Ileum (tissue), 1 donor: ENCODE measurements around a stretch of chr2.

GRCh38 chr2:6960712-6961253 is 43.6 kb downstream of the RNF144A start:
- PRO-cap = no peak

DNA sequence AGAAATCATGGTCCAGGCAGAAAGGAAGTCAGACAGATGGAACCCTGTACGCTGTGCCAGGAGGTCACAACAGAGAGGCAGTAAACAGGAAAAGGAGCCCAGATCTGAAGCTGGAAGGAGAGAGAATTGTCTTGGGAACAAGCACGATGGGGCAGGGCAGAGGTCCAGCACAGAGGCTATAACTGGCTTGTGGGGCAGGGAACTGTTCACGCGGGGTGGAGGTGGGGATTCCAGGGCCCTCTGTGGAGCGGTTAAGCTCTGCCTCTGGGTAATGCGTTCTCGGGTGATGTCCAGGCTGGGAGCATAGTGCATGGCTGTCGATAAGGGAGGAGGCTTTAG is 76.1 kb downstream of the RNF144A start:
- PRO-cap = no peak

DNA sequence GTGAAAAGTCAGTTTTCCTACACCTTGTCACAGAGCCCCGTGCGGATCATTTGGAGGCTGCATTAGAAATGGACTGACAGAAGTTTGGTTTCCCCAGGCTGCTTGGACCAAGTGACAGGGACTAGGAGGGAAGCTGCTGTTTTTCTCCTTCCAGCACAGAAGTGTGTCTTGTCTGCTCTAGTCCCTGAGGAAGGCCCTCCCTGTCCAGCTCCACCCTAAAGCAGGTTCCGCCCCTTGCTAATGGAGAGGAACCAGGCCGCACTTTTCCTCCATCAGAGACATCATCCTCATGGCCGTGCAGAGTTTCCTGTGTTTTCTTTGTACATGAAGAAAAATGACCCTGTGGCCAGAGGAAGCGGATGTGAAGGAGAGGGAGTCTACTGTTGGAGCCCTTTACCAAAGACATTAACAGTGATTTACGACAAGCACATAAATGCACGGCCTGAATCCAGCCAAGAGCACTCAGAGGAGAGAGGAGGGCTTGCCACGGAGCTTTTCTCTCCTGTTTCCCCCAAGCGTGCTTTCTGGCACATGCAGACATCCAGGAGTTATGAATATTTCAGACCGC is 109.5 kb downstream of the RNF144A start:
- PRO-cap = no peak

- PRO-cap = no peak
Observed at GRCh38 chr2:7046610-7047457, 129.6 kb downstream of the RNF144A start.

- PRO-cap = no peak
Observed at GRCh38 chr2:7450774-7451262, 533.6 kb downstream of the RNF144A start.

DNA sequence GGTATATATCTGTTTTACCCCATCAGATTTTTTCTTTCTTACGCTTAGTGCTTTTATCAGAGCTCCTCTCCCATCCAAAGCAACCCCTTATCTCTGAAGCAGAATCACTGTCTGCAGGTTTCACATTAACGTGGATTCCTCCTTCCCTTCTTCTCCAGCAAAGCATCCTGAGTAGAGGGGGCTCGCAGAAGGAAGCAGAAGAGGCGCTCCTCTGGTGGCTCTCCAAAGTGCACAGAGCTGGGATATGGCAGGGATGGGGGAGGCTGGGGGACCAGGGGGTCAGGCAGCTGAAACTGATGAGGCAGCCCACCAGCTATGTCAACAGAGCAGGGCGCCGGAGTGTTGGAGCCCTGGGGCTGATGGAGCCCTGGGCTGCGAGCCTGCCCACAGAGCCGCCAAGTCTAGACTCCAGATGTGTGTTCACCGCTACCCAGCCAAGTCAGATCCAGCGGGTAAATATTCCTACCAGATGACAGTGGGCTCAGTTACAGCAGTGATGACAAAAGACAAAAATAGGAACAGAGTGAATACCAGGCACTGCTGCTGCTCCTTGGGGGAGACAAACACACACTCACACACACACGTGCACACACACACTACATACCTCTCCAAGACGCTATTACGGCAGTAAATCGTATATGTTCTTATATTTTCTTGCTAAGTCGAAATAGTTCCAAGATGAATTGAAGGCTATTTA is 678.3 kb upstream of the ID2 start:
- PRO-cap = no peak

- PRO-cap = no peak
Observed at GRCh38 chr2:8135223-8135731, 546.6 kb upstream of the ID2 start.

DNA sequence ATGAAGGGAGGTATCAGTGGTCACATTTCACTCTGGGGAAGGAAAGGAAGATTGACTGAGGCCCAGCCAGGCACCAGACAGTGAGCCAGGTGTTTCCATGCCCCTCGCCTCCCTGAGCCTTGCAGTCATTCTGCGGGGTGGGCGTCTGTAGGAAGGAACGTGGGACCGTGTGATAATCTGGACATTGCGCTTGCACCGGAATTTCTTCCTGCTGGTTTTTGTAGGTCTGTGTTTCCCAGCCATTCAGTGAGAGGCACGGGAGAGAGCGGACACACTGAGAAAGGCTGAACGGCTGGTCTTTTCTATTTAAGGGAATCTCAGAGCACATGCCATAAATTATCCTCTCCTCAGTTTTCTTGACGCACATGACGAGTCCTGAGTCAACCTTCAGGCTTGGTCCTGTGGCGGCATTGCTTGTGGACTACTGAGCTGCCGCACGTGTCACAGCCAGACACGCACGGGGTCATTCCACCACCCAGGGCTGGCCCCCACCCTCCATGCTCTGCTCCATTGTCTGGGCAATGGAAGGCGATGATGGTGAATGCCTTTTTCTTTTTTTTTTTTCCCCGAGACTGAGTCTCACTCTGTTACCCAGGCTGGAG is 519.3 kb upstream of the ID2 start:
- PRO-cap = no peak

GRCh38 chr2:8379960-8380487 is 301.8 kb upstream of the ID2 start:
- PRO-cap = no peak

DNA sequence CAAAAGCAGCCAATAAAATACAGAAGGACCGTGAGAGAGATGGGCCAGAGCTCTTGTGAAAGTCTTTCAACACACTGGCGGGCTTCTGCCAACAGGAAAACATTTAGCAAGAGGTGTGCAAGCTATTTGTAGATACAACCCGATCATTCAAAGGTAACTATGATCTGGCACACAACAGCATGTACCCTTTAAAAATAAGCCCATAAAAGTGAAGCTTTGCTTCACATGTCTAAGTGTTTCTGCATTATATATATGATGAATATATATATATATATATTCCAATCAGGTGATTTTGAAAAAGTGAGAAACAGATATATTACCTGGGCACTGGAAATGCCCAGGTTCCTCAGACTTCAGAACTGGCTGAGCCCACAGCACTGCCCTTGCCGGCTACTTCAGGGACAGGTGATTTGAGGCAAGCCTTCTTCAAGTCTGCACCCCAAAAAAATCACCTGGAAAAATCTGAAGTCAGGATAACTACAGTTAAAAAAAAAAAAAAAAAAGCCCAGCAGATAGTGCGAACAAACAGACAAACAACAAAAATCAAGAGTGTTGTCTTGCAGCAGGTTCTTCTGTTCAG is 267.8 kb upstream of the ID2 start:
- PRO-cap = no peak

GRCh38 chr2:8426684-8426973 is 255.2 kb upstream of the ID2 start:
- PRO-cap = no peak

- PRO-cap = no peak
Observed at GRCh38 chr2:8682576-8682677, 571 bp downstream of the ID2 start.

- PRO-cap = no peak
Observed at GRCh38 chr2:8863269-8864082, 26.1 kb upstream of the KIDINS220 start.

GRCh38 chr2:8975265-8975725 is 28.2 kb downstream of the MBOAT2 start:
- PRO-cap = no peak

GRCh38 chr2:8977692-8978453 is 25.6 kb downstream of the MBOAT2 start:
- PRO-cap = no peak

- PRO-cap = no peak
Observed at GRCh38 chr2:8986175-8986743, 17.2 kb downstream of the MBOAT2 start.

GRCh38 chr2:9107202-9108078 is 99.2 kb upstream of the ASAP2 start:
- PRO-cap = no peak

- PRO-cap = no peak
Observed at GRCh38 chr2:9229258-9229745, 22.7 kb downstream of the ASAP2 start.

DNA sequence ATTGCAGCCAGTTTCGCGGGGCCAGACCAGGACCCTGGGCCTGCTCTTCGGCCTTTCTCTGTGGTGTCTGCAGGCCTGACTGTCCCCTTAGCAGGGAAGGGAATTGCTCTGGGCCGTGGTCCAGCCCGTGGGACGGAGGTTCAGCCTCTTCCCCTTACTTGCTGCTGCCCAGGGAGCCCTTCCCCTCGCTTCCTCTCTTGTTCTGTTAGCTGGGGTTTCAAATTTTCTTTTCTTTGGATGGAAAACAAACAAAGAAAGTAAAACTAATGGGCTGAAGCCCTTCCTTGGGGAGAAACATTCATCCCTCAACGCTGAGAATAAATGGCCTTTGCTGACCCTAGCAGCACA is 52.3 kb downstream of the ASAP2 start:
- PRO-cap = no peak

GRCh38 chr2:9300924-9301284 is 94.3 kb downstream of the ASAP2 start:
- PRO-cap = no peak